HTERT-HM (cell line): ENCODE data around the genes EIF4E and TRMT10A.

DNA sequence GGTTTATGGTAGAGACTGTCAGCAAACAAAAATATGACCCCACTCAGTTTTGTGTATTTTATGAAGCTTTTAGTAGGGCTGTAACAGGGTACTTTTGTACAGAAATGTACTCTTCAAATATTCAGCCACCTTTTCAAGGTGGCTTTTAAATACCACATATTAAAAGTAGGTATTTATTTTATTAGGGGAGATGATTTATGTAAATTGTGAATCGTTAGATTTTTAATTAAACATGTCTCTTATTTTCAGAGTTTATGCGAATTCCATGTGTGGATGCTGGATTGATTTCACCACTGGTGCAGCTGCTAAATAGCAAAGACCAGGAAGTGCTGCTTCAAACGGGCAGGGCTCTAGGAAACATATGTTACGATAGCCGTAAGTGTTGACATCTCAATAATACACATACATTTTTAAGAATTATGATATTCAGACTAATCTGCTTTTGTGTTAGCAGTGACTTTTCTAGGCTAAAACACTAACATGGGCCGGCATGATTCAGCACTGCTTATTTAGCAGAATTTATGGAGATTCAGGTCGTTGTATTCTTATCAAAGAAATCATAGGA is 91.1 kb downstream of the RAP1GDS1 start:
- RRBS, result no CpG with 5 or more reads among the region's 7 CpGs

DNA sequence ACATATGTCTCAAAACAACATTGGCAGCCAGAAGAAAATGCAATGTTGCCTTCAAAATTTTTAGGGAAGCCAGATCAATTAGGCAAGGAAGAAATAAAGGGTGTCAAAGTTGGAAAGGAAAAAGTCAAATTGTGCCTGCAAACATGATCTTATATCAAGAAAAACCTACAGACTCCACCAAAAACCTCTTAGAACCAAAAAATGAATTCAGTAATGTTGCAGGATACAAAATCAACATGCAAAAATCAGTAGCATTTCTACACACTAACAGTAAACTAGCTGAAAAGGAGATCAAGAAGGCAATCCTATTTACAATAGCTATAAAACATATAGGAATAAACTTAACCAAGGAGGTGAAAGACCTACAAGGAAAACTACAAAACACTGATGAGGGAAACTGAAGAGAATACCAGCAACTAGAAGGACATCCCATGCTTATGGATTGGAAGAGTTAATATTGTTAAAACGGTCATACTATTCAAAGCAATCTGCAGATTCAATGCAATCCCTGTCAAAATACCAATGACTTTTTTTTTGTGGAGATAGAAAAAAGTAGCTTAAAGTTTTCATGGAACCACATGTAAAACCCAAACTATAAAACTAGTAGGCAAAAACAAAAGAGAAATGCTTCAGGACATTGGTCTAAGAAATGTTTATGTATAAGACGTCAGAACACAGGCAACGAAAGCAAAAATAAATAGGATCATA is 137.5 kb downstream of the RAP1GDS1 start:
- RRBS, result no CpG with 5 or more reads among the region's 3 CpGs

GRCh38 chr4:98639398-98639931 is 18.9 kb downstream of the TSPAN5 start:
- RRBS, result no CpG with 5 or more reads among the region's 2 CpGs

DNA sequence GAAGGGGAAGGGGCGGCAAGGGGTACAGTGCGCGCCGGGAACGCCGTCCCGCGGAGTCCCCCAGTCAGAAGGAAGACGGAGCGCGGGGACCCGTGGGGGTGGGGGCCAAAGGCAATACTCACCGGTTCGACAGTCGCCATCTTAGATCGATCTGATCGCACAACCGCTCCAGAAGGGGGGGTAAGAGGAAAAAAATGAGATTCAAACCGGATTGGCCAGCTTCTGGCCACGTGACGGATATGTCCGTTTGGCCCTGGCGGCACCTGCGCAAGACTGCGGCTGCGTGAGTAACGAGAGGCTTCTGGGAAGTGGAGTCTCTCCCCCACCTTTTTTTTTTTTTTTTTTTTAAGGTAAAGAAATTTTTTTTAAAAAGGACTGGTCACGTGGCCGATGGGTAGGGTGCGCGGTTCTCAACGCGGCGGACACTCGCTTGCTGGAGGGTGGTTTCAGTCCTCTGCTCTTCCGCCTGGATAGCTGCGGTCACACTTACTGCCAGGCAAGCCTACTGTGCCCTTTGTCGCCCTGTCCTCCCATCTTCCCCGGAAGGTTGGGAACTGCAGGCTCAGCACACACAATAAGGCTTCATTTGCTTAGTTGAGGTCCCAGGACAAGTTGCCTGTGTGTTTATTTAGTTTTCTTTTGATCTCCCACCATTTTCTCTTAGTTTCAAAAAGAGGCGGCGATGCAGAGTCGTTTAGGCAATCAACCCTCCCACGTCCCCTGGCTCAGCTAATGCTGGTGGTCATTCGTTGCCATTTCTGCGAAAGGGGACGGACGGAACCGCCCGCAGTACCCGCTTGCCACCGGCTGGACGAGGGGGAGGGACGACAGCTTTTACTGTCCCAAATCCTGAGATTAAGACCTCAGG is at the start of gene EIF4E:
Gene EIF4E, minus strand, starts transcription at position 161 of the 868 bp plus-strand sequence.
- RRBS, result 1% methylated on average over 14 of the region's 53 CpGs

GRCh38 chr4:99087206-99087563 is 1.4 kb downstream of the ADH5 start:
- RRBS, result no CpG with 5 or more reads among the region's 15 CpGs

GRCh38 chr4:99154610-99155123 is 10.6 kb upstream of the ADH4 start:
- RRBS, result no CpG with 5 or more reads among the region's 3 CpGs

GRCh38 chr4:99318705-99318994 is 2.6 kb downstream of the ADH1B start:
- RRBS, result no CpG with 5 or more reads among the region's 2 CpGs

DNA sequence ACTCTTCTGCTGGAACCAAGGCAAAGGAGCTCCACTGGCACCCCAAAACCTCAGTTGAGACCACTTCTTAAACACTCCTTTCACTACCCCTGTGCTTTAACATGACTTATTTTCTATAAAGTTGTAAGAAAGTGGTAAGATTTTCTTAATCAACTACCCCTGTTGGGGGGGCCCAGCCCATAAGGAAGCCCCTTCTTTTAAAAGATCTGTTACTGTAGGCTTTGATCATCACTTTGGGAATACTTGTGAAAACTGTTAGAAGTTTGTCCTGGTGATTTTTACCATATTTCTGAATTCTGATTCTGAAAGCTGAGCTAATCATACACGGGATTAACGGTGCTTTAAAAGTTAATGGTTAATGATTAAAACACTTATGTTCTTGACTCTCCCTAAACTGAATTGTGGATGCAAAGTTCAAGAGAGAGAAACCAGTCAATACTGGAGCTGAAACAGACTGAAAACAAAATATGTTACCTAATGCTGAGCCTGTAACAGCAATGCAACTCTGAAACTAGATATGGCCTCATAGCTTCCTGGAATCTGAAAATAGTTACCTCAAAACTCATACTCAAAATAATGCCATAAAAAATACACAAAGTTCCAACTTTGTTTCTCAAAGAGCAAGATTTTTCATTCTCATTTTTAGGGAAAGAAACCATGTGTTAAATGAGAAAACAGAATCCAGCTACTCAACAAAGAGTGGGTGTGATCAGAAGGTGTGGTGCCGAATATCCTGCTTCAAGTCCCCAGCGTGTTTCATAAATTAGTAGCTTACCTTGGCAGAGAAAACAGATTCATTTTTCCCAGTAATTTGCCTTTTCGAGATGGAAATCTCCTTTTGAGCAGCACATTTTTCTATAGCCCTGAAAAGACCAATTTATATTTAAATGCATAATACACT is 31.6 kb downstream of the ADH7 start:
- RRBS, result no CpG with 5 or more reads among the region's 5 CpGs

GRCh38 chr4:99461478-99462133 is 26.5 kb upstream of the ADH7 start:
- RRBS, result no CpG with 5 or more reads among the region's 4 CpGs

DNA sequence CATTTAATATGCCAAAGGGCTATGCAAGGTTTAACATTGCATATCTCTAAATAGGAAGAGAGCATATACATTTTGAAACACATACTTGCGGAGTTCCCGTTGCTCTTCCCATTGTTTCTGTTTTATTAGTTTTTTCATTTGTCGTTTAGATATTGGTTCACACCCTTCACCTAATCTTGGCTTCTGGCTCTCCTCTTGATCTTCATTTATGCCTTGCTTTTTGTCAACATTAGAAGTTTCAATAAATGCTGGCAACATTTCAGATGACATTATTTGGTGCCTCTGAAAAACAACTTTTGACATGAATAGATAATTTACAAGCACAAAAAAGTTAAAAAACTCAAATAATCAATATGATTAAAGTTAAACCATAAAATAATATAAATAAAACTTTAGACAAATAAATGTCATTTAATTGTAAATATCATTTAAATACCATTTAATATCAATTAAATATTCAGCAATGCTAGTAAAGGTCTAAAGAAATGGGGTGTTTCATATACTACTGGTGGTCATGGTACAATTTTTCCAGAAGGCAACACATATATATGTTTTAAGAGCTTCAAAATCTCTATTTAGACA is 4.7 kb downstream of the TRMT10A start:
- RRBS, result no CpG with 5 or more reads among the region's 3 CpGs

- RRBS, result no CpG with 5 or more reads among the region's 51 CpGs
Observed at GRCh38 chr4:99563279-99564344, at the start of gene TRMT10A. Gene TRMT10A (minus strand): TSS chr4:99564039.

DNA sequence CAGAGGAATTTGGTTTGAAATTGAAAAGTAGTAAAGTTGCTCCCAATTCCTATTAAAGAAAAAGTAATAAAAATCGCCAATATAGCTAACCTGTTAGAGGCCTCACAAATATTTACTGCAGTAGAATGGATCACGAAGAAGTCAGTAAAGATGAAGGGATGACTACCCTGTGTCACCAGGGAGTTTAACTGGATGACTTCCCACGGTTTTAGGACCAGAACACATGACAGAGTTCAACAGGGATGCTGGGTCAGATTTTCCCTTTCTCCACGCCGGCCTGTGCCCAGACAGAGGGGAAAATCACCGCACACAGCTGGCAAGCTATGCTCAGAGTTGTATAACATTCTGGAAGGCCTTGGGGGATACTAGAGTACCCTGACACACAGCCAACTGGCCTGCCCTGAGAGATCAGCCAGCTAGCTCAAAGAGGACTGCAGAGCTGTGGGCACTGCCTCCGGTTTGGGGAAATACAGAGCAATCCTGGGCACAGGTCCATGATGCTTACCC is 15.0 kb downstream of the C4orf54 start:
- RRBS, result no CpG with 5 or more reads among the region's 7 CpGs

DNA sequence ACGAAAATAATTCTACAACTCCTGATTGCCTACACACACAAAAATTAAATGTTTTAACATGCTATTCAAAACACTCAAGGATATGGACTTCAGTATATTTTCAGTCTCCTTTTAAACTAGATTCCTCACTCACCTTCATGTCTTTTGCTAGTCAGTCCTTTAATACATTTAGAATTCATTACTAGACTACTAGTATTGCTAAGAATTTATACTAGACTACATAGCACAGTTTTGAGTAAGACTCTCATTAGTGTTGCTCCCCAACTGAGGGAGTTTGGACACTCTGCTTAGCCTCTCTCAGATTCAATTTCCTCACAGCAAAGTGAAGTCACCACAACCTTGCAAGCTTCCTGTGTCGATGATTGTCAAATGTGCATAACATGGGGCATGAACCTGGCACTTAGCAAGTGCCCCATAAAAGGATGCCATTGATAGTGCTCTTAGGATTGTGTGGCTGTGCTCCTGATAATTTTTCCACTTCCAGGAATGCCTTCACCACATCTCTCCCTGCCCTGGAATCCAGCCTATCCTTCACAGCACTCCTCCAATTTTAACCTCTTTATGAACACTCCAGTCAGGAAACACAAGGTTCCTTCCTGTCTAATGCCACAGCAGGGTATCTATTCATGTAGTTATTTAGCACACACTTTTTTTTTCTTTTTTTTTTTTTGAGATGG is 309.5 kb downstream of the PPP3CA start:
- RRBS, result no CpG with 5 or more reads among the region's 2 CpGs

GRCh38 chr4:101290308-101290905 is 56.9 kb downstream of the PPP3CA start:
- RRBS, result no CpG with 5 or more reads among the region's 4 CpGs

DNA sequence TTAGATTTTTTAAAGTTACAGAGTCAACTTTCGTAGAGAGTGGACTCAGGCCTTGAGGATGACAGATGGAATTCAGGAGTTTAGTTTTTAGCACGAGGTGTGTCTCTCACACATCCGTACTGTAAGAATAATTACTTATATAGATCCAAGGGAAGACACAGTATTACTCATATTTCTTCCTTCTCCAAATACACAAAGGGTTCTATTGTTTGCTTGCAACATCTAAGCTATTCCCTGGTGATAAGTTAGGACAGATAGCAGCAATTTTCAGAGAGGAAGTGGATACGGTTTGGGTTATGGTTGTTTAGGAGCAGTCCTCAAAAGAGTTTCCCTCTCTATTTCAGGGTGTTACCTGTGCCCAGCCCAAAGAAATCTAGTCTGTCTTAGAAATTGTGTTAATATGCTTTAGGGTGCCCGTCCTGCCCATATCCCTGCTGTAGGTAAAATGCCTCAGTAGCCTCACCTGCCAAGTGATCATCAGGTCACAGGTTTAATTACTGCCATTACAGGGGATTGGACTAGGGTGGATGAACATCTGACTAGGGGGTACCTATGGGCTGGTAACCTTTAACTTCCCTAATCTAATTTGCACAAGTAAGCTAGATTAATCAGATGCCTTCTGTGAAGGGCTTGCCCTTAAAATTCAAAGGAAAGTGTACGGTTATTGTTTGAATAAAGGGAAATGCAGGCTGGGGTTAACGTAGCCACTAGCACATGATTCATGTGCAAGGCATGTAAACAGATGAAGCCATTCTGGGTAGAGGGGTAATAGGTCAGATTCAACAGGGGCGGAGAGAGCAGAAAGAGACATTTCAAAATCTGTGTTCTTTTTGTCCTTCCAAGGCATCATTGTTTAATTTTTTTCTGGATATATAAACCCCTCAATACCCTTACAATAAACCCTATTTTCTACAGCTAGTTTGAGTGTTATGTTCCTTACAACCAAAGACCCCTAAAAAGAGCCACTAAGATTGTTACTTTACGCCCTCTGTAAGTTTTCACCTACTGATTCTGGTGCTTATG is 8.8 kb upstream of the PPP3CA start:
- RRBS, result no CpG with 5 or more reads among the region's 9 CpGs

DNA sequence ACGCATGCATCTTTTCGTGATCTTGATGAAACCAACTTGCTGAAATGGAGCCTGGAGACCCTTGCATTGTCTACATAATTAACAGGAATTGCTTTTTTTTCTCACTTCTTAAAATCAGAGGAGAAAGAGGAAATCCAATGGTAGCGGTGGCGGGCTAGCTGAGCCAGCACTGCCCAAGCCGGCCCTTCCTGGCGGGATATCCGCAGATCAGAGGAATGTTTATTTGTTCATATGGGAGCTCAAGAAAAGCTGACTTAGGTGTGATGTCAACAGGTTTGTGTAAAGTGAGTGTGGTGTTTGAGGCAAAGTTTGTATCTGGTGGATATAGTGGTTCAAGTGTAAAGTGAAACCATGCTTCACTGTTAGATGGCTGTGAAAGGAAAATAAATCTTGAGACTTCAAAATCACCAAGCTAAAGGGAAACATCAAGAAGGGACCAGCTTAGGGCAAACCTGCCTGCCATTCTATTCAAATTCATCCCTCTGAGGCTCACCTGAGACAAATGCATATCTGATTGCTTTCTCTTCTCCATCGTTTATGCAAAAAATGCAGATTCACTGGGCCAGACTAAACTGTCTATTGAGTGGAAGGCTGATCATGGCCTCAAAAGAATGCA is 561 bp upstream of the SLC39A8 start:
- RRBS, result no CpG with 5 or more reads among the region's 8 CpGs

GRCh38 chr4:102438735-102439884 is 62.0 kb upstream of the NFKB1 start:
- RRBS, result no CpG with 5 or more reads among the region's 6 CpGs

- RRBS, result no CpG with 5 or more reads among the region's 3 CpGs
Observed at GRCh38 chr4:102556528-102557290, 55.5 kb downstream of the NFKB1 start.

- RRBS, result no CpG with 5 or more reads among the region's 8 CpGs
Observed at GRCh38 chr4:102578815-102579087, 77.6 kb downstream of the NFKB1 start.

DNA sequence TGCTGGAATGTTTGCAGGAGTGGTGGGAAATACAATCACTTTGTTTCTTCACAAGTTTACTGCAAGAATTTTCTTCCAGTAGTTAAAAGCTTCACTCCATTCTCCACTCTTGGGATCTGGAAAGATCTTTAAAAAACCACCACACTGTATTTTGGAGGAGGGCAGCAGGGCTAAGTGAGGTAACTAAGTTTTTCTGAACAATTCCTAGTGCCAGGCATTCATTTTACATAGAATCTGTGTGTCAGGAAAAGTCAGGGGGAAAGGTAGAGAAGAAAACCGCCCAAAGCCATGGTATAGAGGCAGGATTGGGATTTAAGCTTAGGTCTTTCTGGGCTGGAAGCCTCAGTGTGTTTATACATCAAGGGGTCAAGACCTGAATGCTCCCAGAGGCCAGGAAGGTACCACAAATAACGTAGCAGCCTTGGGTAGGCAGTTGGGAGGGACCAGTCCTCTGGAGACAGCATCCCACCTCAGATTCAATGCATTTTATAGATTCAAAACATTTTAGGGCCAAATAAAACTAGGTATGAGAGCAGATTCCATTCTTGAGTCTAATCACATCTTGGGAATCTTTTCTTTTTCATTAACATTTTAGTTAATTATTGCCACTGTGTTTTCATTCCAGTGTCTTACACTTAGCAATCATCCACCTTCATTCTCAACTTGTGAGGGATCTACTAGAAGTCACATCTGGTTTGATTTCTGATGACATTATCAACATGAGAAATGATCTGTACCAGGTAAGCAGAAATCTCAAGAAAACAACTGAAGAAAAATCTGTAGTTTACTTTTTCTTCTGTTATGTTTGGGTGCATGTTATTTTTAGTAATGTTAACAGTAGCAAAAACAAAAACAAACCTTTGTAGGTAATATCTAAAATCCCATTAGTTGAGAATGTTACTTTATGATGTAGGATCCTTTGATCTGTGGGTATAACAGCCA is 99.4 kb downstream of the NFKB1 start:
- RRBS, result no CpG with 5 or more reads among the region's 2 CpGs